Heart left ventricle (tissue), 7 donors: ENCODE results near the genes SRD5A3, TMEM165, TECRL and YTHDC1.

GRCh38 chr4:55345811-55346923, at the start of gene SRD5A3:
SRD5A3 (plus strand) TSS chr4:55346242.
- PRO-cap, 6 experiments: peak in 6 of 6 experiments; most common plus-strand start chr4:55346721 (in 4); most common minus-strand start chr4:55346181 (in 6)
- RAMPAGE, long total RNA, 2 experiments: no peak in any of the 2 experiments
- RRBS: 1% methylated on average over 30 of the region's 100 CpGs

DNA sequence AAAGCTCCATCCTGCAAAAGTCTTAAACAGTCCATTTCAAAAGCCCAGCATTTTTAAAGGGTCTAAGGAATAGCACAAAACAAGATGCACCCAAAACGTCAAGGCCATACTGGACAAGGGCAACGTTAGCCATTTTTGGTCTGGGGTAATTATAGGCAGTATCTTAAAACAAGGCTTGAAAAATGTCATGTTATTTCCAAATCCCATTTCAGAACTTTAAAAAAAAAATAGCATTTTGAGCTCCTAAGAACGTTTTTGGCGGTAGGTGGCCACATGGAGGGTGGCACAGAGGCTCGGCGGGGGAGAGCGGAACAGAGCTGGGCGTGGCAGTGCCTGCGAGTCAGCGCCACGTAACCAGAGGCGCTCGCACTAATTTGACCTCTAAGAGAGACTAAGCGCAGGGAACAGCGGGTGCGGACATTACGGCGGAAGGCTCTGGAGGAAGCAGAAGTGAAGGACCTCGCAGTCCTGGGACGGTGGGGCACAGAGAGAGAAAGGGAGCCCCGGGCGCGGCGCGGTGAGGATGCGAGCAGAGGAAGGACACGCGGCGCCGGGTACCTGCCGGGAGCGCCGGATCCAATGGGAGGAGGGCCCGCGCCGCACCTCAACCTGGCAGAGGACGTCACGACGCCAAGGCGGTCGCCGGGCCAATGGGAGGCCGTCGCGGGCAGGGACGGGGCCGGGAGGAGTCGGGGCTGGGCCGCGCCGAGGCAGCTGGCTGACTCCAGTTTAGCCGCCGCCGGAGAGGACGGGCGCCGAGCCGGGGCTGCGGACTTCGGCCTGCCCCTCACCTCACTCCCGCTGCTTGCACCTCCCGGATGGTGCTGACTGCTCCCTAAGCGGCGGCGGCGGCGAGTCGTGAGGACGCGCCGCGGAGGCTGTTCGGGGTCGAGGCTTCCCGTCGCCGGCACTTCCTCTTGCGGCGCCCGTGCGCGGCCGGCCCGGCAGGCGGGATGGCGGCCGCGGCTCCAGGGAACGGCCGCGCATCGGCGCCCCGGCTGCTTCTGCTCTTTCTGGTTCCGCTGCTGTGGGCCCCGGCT, at the start of gene TMEM165:
TMEM165 (plus strand) TSS at position 721 of the 1,040 bp plus-strand sequence.
- PRO-cap, 6 experiments: peak in 6 of 6 experiments; most common plus-strand start position 420 of the sequence (in 6); most common minus-strand start position 581 of the sequence (in 6)
- RAMPAGE, long total RNA, 2 experiments: no peak in any of the 2 experiments
- RRBS: 1% methylated on average over 60 of the region's 96 CpGs

- PRO-cap, 6 experiments: no peak in any of the 6 experiments
- RAMPAGE, long total RNA, 2 experiments: no peak in any of the 2 experiments
- RRBS: no CpG with 5 or more reads among the region's 32 CpGs
These were observed 11.6 kb upstream of the EXOC1 start for GRCh38 chr4:55841551-55842613.

- PRO-cap, 6 experiments: no peak in any of the 6 experiments
- RAMPAGE, long total RNA, 2 experiments: no peak in any of the 2 experiments
- RRBS: no CpG with 5 or more reads among the region's 3 CpGs
These were observed 119.8 kb downstream of the AASDH start for GRCh38 chr4:56267526-56267779.

GRCh38 chr4:56271861-56272586, 115.3 kb downstream of the AASDH start:
- PRO-cap, 6 experiments: no peak in any of the 6 experiments
- RAMPAGE, long total RNA, 2 experiments: no peak in any of the 2 experiments
- RRBS: no CpG with 5 or more reads among the region's 16 CpGs

GRCh38 chr4:56656668-56657472, 24.2 kb downstream of the HOPX start:
- PRO-cap, 6 experiments: no peak in any of the 6 experiments
- RAMPAGE, long total RNA, 2 experiments: no peak in any of the 2 experiments
- RRBS: no CpG with 5 or more reads among the region's 11 CpGs

GRCh38 chr4:56976331-56976654, 1.1 kb downstream of the NOA1 start:
- PRO-cap, 6 experiments: no peak in any of the 6 experiments
- RAMPAGE, long total RNA, 2 experiments: no peak in any of the 2 experiments
- RRBS: 2% methylated on average over 5 of the region's 21 CpGs

DNA sequence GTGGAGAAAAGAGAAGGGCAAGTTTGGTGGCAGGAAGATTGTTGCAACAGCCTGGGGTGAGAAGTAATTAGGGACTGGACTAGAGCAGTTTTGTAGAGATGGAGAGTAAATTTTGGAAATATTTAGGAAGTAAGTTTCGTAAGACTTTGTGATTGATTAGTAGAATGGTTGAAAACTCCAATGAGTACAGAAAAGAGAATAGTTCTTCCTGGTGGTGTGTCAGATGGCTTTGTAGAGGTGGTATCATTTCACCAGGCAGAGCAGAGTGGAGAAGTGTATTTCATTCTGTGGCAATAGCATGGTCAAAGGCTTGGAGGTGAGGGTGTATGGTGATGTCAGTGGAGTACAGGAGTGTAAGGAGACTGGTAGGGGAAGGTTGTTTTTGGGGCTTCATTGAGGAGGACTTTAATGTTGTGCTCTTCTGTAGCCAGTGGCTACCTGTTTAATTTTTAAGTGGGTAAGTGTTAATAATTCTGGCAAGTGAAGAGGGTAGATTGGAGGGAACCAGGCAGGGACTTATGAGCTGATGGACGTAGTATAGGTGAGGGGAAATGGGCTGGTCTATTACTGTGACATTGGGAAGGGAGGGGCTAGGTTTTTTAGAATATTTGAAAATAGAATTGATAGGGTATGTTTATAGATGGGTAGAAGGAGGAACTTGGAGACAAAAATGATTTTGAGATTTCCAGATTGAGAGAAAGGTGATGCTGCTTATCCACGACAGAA, 30.5 kb downstream of the POLR2B start:
- PRO-cap, 6 experiments: no peak in any of the 6 experiments
- RAMPAGE, long total RNA, 2 experiments: no peak in any of the 2 experiments
- RRBS: no CpG with 5 or more reads among the region's 3 CpGs

DNA sequence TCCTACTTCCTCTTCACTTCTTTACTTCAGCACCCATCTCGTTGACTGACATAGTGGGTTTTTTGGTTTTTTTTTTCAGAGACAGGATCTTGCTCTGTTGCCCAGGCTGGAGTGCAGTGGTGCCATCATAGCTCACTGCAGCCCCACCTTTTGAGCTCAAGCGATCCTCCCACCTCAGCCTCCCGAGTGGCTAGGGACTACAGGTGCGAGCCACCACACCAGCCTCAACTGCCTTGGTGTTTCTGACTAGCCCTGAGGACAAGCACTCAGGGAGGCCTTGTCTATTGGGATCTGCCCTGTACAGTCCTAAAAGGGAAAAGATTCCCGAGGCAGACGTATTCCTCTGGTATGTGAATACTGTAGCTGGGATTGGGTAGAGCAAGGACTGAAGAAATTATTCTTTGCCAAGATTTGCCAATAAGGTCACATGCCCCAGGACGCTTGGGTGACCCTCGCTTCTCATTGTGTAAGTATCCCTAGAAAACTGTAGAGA, 58.7 kb downstream of the POLR2B start:
- PRO-cap, 6 experiments: no peak in any of the 6 experiments
- RAMPAGE, long total RNA, 2 experiments: no peak in any of the 2 experiments
- RRBS: no CpG with 5 or more reads among the region's 8 CpGs

DNA sequence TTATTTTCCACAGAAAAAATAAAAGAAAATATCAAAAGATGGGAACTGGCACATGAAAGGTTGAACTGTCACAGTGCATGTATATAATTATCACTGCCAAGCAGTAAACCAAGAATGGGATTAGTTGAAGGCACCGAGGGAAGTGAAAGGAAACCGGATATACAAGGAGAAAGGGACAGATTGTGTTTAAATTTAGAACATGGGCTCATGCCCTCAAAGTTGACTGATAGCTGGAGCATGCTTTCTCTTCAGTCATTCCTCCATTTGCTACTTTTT, 41.6 kb downstream of the IGFBP7 start:
- PRO-cap, 6 experiments: peak in 1 of 6 experiments; most common plus-strand start position 216 of the sequence (in 1)
- RAMPAGE, long total RNA, 2 experiments: no peak in any of the 2 experiments
- RRBS: no CpG with 5 or more reads among the region's 2 CpGs

DNA sequence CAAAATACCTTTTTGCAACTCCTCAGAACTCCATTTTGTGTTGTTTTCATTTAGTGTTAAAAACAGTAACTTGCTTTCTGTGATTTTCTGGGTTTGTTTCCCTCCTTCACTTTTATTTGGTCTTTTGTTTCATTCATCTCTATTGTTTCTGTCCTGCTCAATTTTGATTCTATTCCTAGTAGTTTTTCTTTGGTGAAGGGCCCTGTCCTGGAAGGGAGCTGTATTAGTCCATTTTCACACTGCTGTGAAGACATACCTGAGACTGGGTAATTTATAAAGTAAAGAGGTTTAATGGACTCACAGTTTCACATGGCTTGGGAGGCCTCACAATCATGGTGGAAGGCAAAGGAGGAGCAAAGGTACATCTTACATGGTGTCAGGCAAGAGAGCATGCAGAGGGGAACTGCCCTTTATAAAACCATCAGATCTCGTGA, 24.4 kb downstream of the IGFBP7 start:
- PRO-cap, 6 experiments: no peak in any of the 6 experiments
- RAMPAGE, long total RNA, 2 experiments: no peak in any of the 2 experiments
- RRBS: no CpG with 5 or more reads among the region's 1 CpG

DNA sequence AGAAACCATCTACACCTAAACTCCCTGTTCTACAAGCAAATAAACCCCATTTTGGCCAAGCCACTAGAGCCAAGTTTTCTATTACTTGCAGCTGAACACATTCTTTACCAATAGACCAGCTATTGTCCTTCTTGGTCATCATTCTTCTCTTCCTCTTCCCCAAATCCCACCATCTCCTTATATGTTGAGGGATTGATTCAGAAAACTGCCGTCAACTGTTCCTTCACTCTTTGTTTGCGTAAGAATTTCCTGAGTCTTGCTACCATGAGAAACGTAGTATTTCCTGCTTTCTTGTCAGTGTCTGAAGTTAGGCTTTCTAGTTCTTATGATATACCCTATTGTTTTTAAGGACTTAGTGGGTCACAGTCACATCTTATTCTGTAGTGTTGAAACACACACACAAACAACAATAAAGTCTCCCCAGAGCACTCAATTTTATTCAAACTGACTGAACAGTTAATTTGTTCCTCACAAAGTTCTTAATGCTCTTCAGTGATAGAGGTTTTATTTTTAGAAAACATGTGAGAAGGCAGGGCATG, 20.1 kb downstream of the IGFBP7 start:
- PRO-cap, 6 experiments: peak in 1 of 6 experiments; most common plus-strand start position 338 of the sequence (in 1); most common minus-strand start position 236 of the sequence (in 1)
- RAMPAGE, long total RNA, 2 experiments: no peak in any of the 2 experiments
- RRBS: no CpG with 5 or more reads among the region's 3 CpGs

- PRO-cap, 6 experiments: no peak in any of the 6 experiments
- RAMPAGE, long total RNA, 2 experiments: no peak in any of the 2 experiments
- RRBS: no CpG with 5 or more reads among the region's 4 CpGs
These were observed 1191.3 kb upstream of the IGFBP7 start for GRCh38 chr4:58301232-58302098.

- PRO-cap, 6 experiments: peak in 1 of 6 experiments; most common minus-strand start chr4:61201145 (in 1)
- RAMPAGE, long total RNA, 2 experiments: no peak in any of the 2 experiments
- RRBS: 2% methylated on average over 14 of the region's 40 CpGs
These were observed 671 bp downstream of the ADGRL3 start for GRCh38 chr4:61200817-61201177.

DNA sequence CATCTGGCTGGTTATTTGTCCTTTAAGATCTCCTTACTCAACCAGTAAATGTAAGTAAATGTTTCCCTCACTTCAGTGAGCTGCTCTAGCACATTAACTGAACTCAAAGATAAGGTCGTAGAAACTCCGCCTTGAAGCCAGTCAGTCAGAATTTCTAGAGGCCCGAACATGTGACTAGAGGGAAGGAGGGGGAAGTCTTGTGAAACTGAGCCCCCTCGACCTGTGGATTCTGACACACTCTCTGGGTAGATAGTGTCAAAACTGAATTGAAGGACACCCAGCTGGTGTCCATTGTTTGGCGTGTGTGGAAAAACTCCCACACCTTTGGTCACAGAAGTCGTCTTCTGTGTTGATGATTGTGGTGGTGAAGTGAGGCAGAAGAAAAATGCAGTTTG, 933.9 kb downstream of the ADGRL3 start:
- PRO-cap, 6 experiments: peak in 4 of 6 experiments; most common plus-strand start position 241 of the sequence (in 2); most common minus-strand start position 111 of the sequence (in 2)
- RAMPAGE, long total RNA, 2 experiments: no peak in any of the 2 experiments
- RRBS: no CpG with 5 or more reads among the region's 6 CpGs

DNA sequence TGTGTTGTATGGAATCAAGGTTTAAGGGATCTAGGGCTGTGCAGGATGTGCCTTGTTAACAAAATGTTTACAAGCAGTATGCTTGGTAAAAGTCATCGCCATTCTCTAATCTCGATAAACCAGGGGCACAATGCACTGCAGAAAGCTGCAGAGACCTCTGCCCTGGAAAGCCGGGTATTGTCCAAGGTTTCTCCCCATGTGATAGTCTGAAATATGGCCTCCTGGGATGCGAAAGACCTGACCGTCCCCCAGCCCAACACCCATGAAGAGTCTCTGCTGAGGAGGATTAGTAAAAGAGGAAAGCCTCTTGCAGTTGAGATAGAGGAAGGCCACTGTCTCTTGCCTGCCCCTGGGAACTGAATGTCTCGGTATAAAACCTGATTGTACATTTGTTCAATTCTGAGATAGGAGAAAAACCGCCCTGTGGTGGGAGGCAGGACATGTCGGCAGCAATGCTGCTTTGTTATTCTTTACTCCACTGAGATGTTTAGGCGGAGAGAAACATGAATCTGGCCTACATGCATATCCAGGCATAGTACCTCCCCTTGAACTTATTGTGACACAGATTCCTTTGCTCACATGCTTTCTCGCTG, 53.1 kb downstream of the TECRL start:
- PRO-cap, 6 experiments: peak in 1 of 6 experiments; most common minus-strand start position 362 of the sequence (in 1)
- RAMPAGE, long total RNA, 2 experiments: no peak in any of the 2 experiments
- RRBS: no CpG with 5 or more reads among the region's 10 CpGs

DNA sequence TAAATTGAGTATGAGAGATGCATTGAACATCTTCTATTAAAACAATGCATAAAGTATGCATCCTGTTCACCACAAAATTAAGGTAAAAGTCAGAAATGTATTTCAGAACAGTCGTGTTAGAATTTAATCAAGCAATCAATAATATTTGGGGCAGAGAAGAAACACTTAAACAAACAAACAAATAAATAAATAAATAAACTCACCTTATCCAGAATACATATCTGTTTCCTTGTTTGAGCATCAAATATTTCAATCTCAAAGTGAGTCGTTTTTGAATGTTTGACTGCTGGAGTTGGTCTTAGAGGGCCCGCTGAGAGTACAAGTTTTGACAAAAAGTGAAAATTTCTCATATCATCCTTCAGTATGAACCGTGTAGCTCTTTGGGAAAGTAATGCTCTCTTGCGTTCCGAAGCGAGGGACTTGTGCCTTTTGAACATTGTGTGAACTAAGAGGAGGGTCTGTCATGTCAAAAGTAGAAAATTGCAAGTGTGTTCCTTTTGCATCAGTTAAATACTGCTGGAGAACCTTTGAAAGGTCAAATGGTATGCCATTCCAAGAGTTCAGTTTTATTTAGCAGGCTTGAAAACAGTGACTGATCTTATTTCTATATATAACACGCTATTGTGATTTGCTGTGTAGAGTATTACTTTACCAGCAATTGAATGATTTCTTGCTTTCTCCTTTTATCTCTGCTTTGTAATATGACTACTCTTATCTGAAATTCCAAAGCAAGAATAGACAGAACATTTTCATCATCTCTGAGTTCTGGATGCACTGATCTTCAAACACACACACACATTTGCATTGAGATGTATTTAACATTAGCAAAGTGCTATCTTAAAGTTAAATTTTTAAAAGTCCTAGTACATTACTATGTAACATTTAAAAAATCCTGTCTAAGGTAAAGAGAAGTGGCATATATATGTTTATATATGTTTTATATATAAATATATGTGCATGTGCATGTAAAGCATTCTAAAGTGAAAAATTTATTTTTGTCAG, at the start of gene TECRL:
TECRL (minus strand) TSS at position 536 of the 1,002 bp plus-strand sequence.
- PRO-cap, 6 experiments: peak in 6 of 6 experiments; most common plus-strand start position 761 of the sequence (in 6); most common minus-strand start position 482 of the sequence (in 6)
- RAMPAGE, long total RNA, 2 experiments: start-site peak on the minus strand in 2 of 2 experiments, centred at positions 252 to 469 of the sequence, 255 to 2,431 reads per replicate
- RRBS: no CpG with 5 or more reads among the region's 8 CpGs

GRCh38 chr4:65998396-65999467, 328.4 kb upstream of the EPHA5 start:
- PRO-cap, 6 experiments: no peak in any of the 6 experiments
- RAMPAGE, long total RNA, 2 experiments: no peak in any of the 2 experiments
- RRBS: no CpG with 5 or more reads among the region's 31 CpGs

DNA sequence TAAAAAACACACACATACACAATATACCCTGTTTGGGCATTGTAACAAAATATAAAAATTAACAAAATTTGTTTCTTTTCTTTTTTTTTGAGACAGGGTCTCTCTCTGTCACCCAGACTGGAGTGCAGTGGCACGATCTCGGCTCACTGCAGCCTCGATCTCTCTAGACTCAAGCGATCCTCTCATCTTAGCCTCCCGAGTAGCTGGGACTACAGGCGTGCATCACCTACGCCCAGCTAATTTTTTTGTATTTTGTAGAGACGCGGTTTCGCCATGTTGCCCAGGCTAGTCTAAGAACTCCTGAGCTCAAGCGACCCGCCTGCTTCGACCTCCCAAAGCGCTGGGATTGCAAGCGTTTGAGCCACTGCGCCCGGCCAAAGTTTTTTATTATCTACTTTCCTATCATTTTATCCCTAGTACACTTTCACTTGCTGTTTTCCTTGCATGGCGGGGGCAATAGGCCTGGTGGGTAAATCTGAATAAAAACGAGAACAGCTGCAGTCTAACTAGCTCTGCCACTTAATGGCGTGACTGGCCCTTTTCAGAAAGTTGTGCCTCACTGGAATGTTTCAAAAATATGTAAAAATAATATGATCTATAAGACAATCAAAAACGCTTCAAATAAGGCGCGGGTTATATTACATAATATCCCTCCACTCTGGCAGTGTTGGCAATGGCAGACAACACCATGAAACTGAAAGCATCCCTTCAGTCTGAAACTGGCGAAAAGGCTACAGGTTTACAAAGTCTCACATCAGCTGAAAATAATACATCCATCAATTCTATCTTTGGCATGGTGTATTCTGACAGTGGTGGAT, 1.2 kb downstream of the UBA6 start:
- PRO-cap, 6 experiments: no peak in any of the 6 experiments
- RAMPAGE, long total RNA, 2 experiments: no peak in any of the 2 experiments
- RRBS: no CpG with 5 or more reads among the region's 24 CpGs

GRCh38 chr4:68349382-68350462, at the start of gene YTHDC1:
YTHDC1 (minus strand) TSS chr4:68350090.
- PRO-cap, 6 experiments: peak in 6 of 6 experiments; most common plus-strand start chr4:68350236 (in 4); most common minus-strand start chr4:68350089 (in 6)
- RAMPAGE, long total RNA, 2 experiments: start-site peak on the minus strand in 2 of 2 experiments, at chr4:68349967-68350085 at its widest, 715 to 1,386 reads per replicate
- RRBS: 2% methylated on average over 6 of the region's 81 CpGs